Mesenchymal stem cell of adipose (primary cell): ENCODE results near the gene MSGN1.

DNA sequence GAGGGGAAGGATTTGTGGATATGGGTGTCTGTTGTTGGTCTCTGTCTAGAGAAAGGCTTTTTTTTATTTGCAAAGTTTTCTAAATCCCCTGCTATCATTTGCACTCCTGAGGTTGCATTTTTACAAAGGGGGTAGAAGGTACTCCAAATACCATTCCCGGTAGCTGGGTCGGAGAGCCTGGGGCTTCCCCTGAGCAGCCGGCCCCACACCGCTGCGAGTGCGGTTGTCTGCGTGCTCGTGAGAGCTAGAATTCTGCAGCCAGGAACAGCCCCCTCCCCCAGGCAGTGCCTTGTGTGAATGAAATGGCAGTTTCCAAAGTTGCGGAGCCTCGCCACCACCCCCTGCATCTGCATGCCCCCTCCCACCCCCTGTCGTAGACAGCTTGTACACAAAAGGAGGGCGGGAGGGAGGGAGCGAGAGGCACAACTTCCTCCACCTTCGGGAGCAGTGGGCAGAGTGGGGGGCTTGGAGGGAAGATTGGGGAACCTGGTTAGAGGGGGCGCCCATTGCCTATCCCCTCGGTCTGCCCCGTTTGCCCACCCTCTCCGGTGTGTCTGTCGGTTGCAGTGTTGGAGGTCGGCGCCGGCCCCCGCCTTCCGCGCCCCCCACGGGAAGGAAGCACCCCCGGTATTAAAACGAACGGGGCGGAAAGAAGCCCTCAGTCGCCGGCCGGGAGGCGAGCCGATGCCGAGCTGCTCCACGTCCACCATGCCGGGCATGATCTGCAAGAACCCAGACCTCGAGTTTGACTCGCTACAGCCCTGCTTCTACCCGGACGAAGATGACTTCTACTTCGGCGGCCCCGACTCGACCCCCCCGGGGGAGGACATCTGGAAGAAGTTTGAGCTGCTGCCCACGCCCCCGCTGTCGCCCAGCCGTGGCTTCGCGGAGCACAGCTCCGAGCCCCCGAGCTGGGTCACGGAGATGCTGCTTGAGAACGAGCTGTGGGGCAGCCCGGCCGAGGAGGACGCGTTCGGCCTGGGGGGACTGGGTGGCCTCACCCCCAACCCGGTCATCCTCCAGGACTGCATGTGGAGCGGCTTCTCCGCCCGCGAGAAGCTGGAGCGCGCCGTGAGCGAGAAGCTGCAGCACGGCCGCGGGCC lies 1.4 kb downstream of the MYCN start:
- CAGE, long polyA plus RNA, result no peak

DNA sequence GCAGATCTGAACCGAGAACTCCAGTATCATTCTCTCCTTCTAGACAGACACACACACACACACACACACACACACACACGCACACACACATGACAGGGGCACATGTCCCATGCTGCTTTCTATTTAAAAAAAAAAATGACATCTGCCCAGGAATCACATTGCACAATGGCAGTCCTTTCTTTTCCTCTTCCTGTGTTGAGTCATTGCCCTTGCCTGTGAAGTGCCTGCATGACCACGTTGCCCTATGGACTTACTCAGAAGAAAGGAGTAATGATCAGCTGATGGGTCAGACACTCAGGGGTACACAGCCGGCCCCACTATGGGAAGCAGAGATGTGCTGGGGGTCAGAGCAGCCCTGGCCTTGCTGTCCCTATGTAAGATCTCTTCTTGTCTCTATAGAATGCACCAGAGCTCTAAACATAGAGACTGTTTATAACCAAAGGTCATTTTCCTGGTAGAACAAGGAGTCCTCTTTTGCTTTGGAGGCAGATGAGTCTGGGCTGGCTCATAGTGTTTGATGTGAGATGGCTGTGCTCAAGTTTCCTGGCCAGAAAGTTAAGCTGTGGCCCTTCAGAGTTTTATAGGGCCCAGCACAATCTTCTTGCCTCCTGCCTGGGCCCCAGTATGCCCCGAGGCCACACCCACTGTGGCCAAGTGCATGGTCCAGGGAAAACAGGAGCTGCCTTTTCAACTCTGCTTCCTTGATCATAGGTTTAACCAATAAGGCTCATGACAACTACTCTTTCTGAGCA lies 66.0 kb downstream of the MYCN start:
- CAGE, long polyA plus RNA, result no peak

DNA sequence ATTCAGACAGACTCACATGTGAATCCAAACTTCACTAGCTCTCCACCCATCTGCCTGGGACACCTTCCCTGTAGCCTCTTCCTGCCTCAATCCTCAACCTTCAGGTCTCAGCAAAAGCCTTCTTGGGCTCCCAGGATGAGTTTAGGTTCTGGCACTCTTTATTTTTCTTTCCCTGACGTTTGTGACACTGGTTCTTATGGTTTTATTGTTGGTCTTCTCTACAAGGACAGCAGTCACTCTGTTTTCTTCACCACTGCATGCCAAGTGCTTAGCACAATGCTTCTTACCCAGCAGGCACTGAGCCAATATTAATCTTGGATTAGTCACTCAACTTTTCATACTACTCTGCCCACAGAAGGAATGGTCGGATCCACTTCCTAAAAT lies 186.2 kb downstream of the MYCN start:
- CAGE, long polyA plus RNA, result no peak

DNA sequence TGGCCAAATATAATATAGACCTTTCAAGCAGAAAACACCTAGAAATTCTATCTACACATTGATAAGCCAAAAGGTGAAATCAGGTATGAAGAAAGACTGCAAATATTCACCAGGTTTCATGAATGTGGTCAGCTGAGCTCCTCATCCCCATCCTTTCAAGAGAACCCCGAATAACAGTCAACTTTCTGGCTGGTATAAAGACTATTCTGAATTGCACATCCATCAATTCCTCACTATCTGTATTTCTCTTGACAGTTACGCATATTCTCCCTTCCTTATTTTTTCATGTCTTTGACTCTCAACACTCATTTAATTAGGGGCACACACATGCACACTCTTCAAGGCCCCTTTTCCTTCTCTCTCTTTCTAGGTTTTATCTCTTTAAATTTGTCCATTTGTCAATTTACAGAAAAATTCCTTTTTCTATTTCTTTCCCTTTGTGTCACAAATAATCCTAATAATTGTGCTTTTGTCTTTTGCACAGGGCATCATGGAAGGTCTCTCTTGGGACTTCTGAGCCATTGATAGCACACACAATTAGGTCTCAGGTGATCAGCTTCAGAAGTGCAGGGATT lies 117.2 kb downstream of the CYRIA start:
- CAGE, long polyA plus RNA, result no peak

DNA sequence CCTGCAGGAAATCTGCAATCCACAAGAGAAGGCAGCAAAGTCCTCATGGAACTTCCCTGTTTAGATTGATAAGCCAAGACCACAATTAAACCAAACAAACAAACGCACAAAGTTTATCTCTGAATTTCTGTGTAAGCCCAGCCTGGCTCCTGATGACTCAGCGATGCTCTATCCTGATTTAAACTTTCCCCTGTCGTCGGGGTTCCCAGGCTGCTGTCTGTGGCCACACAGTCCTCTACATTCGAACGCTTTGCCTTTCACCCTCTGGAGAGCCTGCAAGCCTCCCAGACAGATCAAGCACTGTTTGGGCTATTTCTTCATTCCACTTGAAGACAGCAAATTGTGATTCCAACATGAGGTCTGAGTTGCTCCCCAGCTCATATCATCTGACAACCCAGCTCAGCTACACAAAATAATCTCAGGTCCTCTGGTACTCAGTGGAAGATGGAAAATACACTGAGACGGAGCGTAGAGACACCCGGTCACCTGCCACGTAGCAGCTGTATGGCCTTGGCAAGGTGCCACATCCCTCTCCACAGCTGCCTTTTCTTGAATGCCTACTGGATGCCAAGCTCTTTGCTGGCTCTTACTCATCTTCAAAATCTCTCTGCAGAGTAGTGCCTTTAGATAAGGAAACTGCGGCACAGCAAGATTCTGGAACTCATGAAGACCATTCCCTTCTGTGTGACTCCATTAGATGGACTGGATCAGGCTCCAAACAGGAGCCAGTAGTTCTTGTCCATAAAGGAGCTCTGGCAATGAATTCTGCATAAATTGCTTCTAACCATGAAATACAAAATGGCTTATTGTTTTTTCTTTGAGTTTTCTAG lies 51.1 kb downstream of the CYRIA start:
- CAGE, long polyA plus RNA, result no peak

DNA sequence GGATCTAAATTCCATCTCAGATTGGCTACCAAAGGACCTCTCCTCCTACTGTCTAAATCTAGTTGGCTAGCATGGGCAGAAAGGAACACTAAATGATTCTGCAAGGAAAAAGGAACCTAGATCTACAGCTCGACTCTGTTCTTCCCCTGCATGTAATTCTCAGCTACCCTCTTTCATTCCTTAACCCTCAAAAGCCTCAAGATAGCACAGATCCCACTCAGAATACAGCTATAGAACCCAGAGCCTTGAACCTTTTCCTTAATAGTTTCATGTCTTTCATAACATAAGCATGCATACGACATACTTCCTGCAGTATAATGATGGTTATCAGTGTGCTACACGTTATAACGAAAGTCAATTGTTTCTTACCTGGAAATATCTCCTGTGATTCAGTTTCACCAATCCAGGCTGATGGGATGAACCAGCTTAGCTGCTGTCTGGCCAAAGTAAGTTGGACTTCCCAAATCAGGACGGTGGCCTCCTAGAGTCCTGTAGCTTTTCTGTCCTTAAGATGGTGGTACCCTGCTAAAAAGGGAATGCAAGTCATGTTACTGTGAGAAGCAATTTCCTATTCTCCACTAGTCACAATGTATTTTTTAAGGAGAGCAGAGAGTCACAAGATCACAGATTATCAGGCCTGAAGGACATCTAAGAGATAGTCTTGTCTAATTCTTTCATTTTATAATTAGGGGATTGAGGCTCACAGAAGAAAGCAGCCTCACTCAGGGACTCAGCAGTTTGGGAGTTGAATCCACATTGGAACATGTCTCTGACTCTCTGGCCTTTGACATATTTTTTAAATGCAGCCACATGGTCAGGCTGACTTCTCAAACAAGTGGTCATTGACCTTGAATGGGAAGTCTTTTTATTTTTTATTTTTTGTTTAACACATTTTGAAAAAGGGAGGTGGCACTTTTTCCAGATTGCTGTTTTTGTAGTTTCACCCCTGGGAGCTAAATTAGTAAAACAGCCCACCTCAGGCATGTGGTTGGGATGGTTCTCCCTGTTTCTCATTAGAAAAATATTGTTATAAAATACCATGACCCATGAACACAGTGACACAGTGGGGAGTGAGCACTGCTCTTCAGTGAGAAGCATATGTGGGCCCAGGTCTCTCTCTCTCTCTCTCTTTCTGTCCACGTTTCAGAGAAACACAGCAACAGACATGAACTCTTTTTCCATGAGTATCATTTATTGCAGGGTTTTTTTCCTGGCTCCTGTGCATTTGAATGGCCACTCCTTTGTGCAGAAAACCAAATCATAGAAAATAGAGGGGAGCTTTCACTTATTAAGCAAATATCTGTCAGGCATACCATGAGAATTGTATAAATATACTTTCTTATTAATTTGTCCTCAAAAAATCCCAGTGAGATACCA lies 41.7 kb downstream of the CYRIA start:
- CAGE, long polyA plus RNA, result no peak

DNA sequence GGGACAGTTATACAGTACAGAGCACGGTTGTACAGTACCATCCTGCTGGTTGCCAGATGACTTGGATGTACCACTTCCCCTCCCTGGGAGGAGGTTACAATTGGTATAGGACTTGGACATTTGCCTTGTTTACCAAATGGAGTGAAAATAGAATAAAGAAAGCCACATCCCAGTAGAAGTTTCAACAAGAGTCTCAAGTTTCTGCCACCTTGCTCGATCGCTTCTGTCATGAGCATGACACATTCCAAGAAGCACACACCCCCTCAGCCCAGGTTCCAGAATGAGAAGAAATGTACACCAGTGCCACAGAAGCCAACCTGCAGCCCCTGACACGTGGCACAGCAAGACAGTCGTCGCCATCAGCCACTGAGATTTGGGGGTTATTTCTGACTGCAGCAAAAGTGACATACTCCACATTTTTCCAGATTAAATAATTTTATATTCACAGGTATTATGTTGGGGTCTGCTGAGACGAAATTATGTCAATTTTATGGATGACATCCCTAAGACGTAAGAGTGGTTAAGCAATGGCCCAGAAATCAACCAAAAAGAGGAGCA lies 15.8 kb downstream of the CYRIA start:
- CAGE, long polyA plus RNA, result no peak

DNA sequence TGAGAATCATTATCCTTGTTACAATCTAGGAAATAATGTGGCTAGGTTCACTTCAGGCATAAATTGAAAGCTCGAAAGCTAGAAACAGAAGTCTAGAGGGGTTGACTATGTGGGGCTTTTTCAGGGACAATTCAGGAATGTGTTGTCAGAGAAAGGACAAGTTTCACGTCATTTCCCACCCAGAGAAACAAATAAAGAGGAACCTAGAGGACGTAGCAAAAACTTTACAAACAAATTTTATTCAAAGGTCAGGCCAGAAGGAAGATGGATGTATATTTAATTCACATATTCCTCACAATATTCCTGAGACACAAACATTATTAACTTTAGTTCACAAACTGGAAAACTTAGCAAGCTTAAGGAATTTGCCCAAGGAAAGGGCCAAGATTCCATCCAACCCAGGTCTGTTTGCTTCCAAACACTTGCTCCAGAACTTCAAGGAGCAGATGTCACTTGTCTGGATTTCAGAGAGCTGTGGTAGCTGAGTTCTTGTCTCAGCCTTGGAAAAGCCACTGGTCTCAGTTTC lies 7.4 kb downstream of the CYRIA start:
- CAGE, long polyA plus RNA, result no peak

GRCh38 chr2:16661599-16661846 lies 4.1 kb downstream of the CYRIA start:
- CAGE, long polyA plus RNA, result no peak

GRCh38 chr2:16664004-16665156 lies 1.3 kb downstream of the CYRIA start:
- CAGE, long polyA plus RNA, result no peak

- CAGE, long polyA plus RNA, result no peak
Observed at GRCh38 chr2:17751437-17751828, 2.2 kb downstream of the SMC6 start.

GRCh38 chr2:17756672-17757017 lies 2.7 kb downstream of the GEN1 start:
- CAGE, long polyA plus RNA, result no peak

DNA sequence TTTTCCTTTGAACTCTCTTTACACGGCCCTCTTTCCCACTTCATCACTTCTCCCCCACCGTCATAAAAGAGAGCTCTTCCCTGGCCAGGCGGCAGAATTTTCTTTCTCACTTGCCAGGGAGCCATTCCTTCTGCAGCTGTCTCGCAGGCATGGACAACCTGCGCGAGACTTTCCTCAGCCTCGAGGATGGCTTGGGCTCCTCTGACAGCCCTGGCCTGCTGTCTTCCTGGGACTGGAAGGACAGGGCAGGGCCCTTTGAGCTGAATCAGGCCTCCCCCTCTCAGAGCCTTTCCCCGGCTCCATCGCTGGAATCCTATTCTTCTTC lies at the start of gene MSGN1:
Gene MSGN1, plus strand, starts transcription at position 91 of the 325 bp plus-strand sequence.
- CAGE, long polyA plus RNA, result no peak

GRCh38 chr2:17830515-17830967 lies 14.3 kb downstream of the MSGN1 start:
- CAGE, long polyA plus RNA, result no peak

DNA sequence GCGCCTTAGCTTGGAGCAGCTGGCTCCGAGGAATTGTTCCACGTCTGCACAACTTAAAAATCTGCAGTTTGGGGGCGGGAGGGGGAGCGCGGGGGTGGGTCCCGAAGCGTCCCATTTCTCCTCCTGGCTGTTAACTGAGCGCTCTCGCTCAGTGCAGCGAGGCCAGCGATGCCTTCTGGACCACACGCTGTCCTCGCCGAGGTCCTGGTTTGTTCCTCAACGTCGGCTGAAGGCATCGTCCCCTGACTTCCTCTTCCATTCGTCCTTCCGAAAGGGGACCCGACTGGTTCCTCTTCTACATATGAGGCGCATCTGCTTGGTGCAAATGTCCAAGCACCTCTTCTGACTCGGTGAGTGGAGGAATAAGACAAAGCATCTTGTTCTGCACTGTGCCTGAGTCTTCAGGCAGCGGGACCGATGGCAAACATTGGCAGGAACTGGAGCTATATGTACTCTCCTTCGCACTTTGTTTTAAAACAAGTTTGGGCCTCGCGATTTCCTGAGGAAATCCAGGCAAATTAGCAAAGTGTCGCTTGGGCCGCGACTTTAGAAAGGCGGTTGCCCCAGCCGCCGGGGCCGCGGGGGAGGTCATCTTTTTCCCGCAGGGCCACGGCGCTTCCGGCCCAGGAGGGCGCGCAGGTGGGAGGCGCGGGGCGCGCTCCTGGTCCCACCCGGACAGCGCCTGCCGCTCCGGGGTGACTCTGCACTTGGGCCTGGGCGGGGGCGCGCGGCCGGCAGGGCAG lies 599 bp upstream of the KCNS3 start:
- CAGE, long polyA plus RNA, result no peak

DNA sequence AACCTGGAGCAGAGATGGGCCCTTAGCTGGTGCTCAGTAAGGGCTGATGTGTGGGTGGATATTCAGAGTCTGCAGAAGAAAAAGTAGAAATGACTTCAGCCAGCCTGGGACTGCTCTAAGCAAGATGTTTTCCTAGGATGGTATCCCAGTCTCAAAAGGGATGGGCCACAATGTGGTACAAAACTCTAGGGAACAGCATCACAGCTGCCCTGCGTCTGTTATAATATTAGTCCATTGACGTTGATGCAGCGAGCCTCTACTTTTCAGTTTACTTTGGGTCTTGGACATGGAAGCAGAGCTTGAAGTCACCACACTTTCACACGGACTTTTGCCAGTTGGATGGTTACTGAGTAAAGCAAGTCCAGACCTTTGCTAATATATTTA lies 105.8 kb downstream of the RDH14 start:
- CAGE, long polyA plus RNA, result no peak

- CAGE, long polyA plus RNA, result no peak
Observed at GRCh38 chr2:19351810-19352646, 6.4 kb downstream of the OSR1 start.

- CAGE, long polyA plus RNA, result no peak
Observed at GRCh38 chr2:19362878-19363517, 4.6 kb upstream of the OSR1 start.

DNA sequence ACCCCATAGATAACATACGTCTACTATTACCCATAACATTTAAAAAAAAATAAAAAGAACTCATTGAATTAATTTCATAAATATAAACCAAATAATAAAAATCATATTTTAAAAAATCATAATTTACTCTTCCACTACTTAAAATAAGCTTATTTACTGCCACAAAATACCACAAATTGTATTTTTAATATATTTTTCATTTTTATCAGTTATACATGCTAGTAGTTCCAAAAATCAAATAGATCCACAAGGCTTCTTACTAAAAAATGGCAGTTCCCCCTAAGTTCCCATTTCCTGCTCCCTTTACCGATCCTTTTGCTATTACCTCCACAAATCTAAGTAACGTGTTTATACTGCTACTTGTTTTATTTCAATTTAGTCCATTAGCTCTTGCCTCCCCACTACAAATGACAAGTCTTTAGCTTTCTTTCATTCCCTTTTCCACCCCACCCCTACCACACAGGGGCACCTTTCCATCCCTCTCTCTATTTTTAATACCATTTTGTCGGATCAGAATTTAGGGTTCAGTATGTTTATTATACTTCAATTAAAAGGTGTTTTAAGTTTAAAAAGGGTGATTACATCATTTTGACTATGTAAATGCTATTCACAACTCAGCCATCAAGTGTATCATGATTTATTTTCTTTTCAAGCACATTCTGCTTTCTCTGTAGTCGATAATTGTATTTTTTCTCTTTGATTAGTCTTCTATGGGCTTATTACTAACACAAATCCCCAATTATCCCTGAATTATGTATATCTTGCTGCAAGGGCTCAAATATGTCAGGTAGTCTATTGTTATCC lies 27.0 kb downstream of the WDR35 start:
- CAGE, long polyA plus RNA, result no peak

- CAGE, long polyA plus RNA, result no peak
Observed at GRCh38 chr2:20052446-20053313, 1.3 kb upstream of the LAPTM4A start.